Ureter (tissue), 1 donor: Measurements from ENCODE around the genes STT3A, DDX25 and TIRAP.

- PRO-cap = no peak
Observed at GRCh38 chr11:125256517-125257042, 92.0 kb downstream of the PKNOX2 start.

DNA sequence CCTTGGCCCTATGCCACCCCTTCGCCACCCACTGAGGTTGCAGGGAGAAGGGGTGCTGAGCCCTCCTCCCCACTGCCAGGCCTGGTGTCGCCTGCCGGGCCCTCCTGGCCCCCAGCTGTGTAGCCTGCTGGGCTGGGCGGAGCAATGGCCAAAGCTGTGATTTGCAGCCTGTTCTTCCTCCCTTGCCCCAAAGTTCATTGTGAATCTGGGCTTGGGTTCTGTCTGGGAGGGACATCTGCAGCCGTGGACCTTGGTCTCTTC is 121.9 kb downstream of the PKNOX2 start:
- PRO-cap = no peak

DNA sequence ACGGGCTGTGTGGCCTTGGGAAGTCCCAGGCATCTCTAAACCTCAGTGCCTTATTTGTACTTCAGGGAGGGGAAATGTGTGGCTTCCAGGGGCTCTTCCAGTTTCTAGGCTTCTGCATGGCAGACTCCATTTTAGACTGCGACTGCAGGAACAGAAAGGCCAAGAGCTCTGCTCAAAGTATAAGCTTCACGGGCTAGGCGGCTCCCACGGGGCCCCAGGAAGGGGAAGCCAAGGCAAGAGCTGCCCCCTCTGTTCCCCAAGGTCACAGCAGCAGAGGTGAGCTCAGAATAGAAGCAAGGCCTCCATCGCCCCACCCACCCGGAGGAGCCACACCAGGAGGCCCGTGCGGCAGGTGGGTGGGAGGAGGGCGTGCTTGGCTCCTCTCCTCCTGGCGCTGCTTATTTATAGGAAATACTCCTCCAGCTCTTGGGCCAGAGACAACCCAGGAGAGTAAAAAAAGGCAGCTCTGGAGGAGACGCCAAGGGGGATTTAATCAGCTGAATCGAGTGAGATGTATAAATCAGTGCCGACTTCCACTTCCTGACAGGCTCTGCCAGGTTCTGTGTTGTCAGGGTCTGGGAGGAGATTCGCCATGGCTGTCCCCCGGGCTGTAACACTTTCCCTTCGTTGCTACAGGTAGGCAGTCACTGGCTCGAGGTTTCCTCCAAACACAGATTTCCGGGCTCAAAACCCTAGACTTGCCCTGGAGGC is 87.8 kb downstream of the FEZ1 start:
- PRO-cap = no peak

DNA sequence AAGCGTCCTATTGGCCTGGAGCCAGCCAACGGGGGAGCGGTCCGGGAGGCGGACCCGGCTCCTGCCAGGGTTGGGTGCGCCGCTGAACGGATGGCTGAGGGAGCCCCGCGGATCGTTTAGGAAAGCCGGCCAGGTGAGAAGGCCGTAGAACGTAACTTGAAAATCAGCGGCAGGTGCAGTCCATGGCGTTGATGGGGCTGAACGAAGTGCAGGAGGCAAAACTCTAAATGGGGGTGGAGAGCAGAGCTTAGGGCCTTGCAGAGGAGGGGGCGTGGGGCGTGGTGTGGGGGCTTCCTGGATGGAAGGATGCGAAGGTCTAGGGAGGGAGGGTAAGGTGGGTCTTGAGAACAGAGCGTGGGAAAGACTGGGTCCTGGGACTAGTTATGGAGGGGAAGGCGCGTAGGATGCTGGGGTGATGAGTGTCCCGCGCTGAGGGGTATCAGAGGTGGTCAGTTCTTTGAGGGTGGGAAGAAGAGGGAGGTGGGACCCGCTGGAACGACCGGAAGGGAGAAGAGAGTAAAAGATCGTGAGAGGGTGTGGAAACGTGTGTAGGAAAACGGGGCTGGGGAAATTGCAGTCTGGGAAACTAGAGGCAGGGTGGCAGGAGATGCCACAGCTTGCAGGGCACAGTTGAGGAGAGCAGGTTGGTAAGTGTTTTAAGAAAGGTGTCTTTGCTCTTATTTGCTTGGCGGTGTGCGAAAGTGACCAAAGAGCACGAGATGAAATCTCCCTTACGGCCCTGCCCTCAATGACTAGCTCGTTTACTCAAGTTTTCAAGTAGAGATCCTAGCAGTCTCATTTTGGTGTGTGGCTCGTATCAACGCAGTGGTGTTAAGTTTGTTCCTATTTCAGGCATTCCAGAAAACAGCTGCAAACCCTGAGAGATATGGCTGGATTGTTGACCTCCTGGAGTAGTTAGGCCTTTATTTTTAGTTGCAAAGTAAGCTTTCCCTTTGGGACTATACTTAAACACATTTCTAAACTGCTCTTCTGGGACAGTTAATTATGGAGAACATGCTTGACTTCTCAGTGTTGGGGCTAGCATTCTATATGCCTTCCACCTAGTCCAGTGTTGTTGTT is at the start of gene STT3A:
Gene STT3A (plus strand): TSS at position 67 of the 1,080 bp plus-strand sequence.
- PRO-cap = bidirectional peak, plus-strand start at position 67 of the sequence, minus-strand start outside the sequence

DNA sequence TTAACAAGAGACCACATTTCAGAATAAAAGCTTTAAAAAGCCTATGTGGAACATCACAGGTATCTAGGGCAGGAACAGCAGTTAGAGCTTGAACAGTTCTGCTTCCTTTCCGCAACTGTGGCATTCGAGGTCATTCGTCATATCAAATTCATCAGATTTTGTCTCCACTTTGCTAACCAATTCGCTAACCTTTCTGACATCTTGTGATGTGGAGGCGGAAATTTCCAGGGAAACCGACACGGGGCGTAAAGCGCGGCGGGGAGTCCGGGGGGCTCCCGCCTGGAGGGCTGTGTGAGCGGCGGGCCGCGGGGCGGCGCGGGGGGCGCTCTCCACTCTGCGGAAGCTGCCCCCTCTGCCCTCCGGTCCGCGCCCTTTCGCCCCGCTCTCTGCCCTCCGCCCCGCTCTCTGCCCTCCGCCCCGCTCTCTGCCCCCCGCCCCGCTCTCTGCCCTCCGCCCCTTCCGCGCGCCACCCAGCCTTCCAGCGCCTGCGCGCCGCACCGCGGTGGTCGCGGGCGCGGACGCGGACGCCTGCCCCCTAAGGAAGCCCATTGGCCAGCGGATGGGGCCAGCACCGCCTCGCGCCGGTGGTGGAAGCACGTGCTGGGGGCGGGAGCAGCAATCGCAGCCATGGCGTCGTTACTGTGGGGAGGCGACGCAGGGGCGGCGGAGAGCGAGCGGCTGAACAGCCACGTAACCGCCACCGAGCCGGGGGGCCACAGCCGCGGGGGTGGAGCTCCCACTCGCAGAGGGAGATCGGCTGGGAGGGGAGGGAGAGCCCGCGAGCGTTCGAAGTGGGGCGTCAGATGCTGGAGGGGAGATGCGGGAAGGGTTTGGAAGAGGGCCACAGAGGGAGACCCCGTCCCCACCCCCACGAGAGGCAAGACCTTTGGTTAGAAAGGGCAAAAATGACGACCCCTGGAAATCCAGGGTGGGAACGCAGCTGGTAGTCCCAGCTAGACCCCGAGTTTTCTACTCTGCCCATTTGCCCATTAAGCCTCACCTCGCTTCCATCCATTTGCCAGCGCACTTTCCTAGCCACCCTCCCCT is at the start of gene DDX25:
Gene DDX25 (plus strand): TSS at position 618 of the 1,047 bp plus-strand sequence.
- PRO-cap = no peak

GRCh38 chr11:125952612-125953557 is 7.0 kb downstream of the VSIG10L2 start:
- PRO-cap = no peak

GRCh38 chr11:126089016-126089491 is 26.4 kb upstream of the CDON start:
- PRO-cap = no peak

- PRO-cap = no peak
Observed at GRCh38 chr11:126146443-126147592, 64.6 kb downstream of the RPUSD4 start.

GRCh38 chr11:126277804-126278642 is 4.9 kb upstream of the TIRAP start:
- PRO-cap = no peak

DNA sequence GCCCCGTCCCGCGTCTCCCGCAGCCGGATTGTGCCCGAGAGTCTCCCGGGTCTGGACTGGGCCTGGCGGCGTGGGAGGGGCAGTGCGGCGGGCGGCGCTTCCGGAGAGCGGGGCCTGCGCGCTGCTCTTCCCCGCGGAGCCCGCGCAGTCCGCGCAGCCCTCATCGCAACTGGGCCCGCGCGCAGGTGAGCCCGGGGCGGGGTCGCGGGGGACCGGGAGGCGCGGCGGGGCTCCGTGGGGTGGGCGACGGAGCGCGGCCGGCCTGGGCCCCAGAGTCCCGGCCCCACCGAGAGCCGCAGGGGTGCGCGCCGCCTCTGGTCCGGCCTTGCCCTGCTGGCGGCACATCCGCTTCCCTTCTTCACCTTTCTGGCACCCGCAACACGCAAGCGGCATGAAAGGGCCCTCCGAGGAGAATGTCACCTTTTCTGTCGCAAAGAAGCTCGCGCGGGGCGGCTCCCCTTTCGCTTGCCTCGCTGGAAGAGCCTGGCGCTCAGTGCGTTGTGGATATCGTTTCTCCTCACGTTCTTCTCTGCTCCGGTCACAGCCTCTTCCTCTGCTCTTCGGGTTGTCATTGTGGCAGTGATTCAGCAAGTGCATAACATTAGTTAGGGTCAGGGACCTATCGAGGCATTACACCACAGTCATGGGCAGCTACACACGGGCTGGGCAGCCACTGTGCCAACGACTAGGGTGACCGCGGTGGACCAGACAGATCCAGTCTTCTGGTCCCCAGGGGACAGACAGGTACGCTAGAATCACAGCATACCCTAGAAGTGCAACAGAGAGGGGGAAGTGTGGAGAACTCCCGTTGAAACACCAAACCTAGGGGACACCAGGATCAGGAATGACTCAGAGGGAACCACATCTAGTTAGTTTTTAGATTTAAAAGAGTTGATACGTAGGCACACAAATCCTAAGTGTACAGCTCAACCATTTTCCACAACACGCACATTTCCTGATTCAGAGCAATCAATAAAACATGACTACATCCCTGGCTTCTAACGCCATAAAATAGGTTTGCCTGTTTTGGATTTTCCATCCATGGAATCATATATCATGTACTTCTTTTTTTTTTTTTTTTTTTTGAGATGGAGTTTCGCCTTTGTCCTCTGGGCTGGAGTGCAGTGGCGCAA is at the start of gene TIRAP:
Gene TIRAP (plus strand): TSS at position 125 of the 1,133 bp plus-strand sequence.
- PRO-cap = bidirectional peak, plus-strand start at position 82 of the sequence, minus-strand start at position 30 of the sequence

DNA sequence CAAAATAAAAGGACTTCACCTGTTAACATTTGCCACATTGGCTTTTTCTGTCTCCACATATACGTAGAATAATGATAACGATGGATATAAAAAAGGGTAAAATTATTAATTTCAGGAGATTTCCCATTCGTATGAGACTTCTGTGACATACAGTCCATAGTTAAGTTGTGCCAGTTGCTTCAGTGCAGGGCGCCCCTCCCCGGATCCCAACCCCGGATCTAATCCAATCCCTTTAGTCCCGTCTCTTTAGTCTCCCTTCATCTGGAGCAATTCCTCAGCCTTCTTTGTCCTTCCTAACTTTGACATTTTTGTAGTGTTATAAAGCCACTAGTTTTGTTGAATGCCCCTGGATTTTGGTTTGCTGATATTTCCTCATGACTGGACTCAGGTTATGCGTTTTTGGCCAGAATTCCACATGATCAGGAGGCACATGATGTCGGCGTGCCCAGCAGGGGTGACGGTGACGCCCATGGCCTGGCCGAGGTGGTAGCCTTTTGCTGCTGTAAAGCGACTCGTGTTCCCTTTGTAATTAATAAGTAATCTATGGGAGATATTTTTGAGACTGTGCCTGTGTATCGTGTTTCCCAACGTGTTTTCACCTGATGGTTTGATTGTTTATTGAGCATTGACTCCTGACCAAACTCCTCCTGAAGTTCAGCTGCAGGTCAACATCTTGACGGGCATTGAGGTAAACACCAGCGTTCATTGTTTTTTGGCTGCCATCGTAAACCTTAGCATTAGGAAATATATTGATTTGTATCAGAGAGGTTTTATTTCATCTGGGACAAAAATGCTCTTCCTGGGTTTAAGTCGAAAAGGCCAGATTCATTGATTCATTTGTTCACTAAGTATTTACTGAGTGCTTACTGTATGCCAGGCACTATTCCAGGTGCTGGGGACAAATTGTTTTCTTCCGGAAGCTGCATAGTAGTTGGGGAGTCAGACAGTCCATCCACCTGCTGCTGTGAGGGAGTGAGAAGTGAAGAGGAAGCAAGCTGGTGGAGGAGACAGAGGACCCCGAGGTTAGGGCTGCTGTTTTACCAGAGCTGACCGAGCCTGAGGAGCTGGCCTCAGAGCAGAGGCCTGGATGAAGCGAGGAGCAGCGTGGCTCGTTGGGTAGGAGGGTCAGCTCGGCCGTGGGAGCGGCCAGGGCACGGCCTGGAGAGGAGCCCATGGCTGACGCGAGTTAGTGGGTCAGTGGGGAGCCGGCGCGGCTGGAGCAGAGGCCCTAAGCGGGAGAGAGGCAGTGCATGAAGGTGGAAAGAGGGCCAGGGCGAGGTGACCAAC is 23.5 kb downstream of the DCPS start:
- PRO-cap = no peak

DNA sequence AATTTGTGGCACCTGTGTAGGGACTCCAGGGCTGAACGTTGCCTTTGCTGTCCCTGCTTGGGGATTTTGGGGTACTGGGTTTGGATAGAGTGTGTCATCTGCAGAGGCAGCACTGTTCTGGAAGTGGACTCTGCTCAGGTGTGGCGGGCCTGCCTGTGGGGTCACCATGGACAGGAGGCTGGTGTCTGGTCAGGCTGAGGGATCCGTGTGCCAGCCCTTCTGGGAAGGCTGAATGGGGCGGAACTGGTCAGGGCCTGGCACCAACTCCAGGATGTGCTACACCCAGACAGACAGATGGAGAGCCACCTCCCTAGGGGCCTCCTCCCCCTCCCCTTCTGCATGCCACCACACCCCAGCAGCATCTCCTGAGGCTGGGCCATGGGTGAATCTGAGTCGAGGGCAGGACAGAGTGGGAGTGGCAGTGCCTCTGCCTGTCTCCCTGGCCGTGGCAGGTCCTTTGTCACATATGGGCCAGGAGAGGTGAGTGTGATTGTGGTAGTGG is 28.9 kb downstream of the ST3GAL4 start:
- PRO-cap = no peak

DNA sequence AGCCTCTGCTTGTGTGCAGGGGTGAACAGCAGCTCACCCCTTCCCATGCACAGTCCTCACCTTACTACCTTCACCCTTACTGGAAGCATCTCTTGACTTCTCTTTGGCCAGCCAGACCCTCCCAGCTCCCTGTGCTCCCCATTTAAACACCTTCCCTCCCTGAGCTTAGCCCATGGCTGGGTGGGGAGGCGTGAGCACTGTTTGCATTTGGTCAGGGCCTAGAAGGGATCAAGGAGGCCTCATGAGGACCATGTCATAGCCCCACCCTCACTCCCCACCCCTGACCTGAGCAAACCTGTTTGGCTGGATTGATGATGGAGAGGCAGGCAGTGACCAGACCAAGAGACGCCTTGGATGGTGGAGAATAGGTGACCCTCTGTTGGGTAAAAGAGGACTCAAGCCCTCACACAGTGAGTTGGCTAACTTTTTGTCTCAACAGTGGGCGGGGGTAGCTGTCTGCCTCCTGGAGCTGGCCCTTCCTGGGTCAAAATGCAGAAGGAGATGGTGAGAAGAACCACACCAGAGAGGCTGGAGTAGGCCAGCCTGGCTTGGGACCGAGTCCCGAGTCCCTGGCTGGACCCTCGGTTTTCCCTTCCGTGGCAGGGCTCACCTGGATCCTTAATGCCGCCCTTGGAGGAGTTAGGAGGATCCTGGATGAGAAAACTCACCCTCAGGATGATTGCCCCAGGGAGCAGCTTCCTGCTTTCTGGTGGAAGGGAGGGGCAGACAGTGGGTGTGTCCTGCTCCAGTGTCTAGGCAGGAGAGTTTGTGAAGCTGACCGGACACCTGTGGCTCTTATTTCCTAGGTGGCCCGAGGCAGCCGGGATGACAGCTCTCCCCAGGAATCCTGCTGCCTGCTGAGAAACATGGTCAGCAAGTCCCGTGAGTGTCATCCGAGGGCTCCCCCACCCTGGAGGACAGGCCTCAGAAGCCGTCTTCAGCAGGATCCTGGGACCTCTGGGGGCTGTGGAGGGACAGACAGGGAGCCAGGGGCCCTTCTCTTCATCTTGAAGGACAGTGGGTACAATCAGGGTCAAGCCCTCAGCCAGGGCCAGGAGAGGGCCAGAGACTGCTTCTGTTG is 50.1 kb downstream of the ST3GAL4 start:
- PRO-cap = no peak

GRCh38 chr11:126427229-126427660 is 71.8 kb downstream of the ST3GAL4 start:
- PRO-cap = no peak

DNA sequence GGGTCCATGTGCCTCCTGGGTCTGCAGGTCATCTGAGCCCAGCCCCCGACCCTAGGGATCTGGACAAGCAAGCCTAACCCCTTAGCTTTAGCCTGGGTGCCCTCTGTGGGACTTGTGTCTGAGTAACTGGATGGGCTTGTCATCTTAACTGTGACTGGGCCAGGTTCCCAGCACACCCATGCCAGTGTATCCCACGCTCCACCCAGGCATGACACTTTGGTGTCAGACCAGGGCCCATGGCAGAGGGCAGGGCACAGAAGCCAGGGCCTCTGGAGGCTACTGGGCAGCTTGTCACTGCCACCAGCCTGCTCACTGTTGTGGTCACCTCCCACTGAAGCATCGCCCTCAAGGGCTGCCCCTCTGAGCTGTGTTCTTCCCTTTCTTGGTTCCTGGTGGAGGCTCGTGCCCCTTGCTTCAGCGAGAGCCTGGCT is 80.7 kb downstream of the ST3GAL4 start:
- PRO-cap = no peak

DNA sequence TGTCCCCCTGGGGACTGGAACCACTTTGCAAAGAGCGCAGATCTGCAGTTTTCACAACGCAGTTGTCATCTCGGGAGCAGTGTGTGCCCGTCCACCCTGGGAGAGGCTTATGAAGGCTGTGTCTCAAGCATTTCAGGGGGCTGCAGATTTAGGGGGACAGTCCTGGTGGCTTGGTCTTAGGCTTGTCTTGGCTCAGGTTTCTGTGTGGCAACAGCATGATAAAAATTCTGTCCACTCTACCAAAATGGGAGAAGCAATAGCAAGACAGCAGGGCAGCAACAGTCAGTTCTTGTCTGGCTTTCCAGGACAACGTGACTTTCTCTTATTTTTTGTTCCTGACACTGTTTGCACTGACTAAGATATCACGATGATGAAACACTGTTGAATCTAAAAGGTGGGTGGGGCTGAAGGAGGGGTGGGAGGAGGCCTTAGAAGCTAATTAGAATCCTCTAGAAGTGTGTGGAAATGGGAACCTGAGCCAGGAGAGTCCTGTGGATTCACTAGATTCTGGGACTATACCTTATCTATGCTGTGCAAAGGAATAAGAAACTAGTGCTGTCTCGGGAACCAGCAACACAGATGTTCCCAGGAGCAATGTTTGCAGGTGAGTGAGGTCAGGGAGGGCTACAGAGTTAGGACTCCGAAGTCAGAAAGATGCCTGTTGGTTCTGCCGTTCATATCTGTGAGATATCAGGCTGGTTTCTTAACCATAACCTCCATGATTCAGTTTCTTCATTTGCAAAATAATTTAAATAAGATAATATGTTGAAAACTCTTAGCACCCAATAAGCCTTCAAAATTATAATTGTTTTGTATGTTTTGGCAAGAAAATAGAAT is 300.3 kb downstream of the ST3GAL4 start:
- PRO-cap = no peak

- PRO-cap = no peak
Observed at GRCh38 chr11:126990268-126990833, 10.2 kb downstream of the KIRREL3 start.

DNA sequence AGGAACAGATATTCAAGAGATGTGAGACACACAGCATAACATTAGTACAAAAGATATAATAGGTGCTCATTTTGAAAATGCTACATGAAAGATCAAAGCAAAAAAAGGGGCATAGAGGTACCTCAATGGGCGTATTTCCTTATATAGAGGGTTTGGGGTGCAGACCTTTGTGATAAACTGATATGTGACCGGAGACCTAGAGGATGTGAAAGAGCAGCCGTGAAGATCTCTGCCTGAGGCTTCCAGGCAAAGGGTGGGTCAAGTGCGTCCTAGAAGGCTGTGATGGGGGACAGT is 551.4 kb downstream of the ETS1 start:
- PRO-cap = no peak

DNA sequence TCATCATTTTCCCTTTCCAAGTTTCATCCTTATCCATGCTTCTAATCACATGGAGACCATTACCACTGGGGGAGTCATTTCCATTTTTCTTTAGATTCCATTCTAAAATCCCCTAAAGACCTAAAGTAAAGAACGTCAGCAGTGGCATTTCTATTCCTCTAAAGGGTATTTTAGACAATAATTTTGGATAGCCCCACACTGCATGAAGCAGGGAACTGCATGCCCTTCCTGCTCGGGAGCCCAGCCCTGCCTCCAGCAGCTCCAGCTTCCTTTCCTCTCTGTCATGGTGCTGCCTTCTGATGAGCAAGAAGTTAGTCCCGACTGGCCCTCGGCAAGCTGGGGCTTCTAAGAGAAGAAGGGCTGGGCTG is 296.5 kb downstream of the ETS1 start:
- PRO-cap = no peak

- PRO-cap = no peak
Observed at GRCh38 chr11:128302299-128303274, 284.8 kb downstream of the ETS1 start.